ENCODE measurements around the gene ZNF729.

- PRO-cap: unidirectional peak, plus-strand start at chr19:21328959; unidirectional peak, plus-strand start at chr19:21328997; bidirectional peak, plus-strand start at chr19:21329098, minus-strand start at chr19:21329106
Measured at GRCh38 chr19:21328183-21329167, 735 bp downstream of the ZNF708 start.

DNA sequence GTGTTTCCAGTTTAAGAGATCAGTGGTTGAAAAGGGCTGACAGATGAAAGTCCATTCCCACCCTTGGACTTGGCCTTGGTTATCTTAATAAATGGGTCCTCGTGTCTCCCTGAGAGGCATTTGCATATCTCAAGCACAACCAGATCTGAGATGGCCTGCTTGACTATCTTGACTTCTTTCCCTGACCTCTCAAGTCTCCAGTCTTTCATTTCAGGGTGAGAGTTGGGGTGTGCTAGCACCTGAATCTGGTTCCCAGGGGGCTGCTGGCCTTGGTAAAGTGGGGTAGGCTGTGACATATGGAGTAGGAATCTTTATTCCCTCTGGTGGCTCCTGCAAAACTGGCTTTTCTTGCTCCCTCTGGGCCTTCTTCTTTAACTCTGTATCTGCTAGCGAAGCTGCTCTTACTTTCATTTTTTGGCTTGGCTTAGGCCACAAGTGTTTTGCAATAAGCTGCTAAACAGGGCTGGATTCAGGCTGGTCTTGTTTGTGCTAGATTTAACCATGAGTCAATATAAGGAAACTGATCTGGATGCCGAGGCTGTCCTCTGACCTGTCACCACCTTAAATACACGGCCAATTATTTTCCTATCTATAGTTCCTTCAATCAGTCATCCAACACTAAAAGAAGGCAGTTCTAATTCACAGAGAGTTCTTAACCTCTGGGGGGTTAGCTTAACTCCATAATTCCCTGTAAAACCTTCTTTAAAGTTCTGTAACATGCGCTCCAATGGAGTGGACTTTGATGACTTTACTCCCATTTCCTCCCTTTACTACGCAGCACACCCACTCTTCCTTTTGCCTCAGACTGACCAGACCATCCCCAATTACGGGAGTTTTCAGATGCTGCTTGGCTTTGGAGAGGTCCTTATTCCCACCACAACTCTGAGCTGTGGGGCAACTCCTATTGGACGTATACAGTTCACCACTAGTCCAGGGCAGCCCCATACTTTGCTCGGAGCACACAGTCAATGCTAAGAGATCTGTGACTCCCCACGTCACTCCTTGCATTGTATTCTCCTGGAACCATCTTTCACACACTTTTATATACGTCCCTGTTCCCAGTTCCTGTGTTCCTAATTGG is 42.5 kb downstream of the ZNF493 start:
- PRO-cap: no peak

GRCh38 chr19:21440858-21441467 is 44.0 kb downstream of the ZNF493 start:
- PRO-cap: no peak

- PRO-cap: no peak
Measured at GRCh38 chr19:21709193-21709629, 58.2 kb downstream of the ZNF100 start.

DNA sequence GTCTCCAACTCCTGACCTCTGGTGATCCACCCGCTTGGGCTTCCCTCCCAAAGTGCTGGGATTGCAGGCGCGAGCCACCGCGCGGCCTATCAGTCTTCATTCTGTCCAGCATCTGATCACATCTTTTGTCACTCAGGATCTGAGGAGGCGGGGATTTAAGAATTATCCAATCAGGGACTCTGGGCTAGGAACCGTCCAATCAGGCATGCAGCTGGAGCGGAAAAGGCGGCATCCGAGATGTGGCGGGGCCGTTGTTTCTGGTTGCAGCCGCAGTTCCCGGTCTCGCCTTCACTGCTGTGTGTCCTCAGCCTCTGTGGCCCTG is at the start of gene ZNF729:
Gene ZNF729 (plus strand): TSS at position 270 of the 322 bp plus-strand sequence.
- PRO-cap: no peak

- PRO-cap: no peak
Measured at GRCh38 chr19:22421751-22422200, 370 bp downstream of the ZNF98 start.

DNA sequence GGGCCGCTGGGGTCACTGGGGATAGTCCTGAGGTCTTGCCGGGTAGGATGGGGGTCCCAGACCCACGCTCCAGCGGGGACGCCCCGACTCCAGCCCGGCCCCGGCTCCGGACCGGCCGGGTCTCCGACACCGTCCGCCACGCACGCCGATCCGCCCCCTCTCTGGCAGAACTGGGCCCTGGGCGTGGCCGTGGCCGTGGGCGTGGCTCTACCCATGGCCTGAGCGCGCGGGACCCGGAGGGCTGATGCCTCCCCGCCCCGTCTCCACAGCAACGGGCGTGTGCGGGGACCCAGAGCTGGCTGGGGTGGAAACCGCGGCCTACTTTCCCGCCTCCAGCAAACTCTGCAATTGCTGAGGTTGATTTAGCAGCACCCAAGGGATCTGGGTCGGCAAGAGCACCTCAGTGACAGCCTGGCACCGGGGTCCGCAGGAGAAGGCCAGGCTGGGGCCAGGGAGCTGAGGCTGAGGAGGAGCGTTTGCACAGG is 96.0 kb upstream of the ZNF98 start:
- PRO-cap: no peak

DNA sequence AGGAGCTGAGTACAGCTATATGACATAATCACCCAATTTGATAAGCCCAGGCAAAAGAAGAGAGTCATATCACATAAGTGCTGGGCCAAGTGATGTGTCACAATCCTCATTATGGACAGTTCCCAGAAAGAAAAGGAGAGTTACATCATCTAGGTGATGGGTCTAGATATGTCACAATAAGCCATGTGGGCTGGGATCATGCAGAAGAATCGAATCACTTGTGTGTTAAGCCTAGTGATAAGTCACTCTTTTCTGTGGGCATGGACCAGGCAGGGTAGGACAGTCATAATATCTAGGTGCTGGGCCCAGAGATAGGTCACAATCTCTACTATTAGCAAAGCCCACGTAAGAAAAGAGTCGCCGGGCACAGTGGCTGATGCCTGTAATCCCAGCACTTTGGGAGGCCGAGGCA is 14.1 kb upstream of the ZNF724 start:
- PRO-cap: no peak

DNA sequence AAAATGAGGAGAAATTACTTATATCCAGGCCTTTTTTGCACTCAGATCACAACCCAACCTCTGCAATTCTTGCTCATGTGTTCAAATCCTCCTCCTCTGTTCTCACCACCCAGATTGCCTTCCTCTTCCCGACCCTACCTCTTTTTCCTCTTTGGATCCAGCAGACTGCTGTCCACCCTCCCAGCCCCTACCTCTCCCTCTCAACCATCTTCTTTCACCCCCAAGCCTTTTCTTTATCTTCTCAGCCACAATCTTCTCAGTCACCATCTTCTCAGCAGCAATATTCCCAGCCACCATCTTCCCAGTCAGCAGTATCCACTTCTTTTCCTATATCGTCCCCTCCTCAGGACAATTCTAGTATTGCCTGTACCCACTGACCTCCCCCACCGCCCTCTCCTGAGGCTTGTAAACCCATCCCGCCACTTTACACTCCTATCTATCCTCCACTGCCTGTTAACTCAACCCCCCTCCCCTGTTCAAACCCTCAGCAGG is 49.8 kb downstream of the ZNF91 start:
- PRO-cap: no peak

- PRO-cap: no peak
Measured at GRCh38 chr19:23393104-23393606, 2.1 kb downstream of the ZNF91 start.

- PRO-cap: no peak
Measured at GRCh38 chr19:23649808-23650288, 37.2 kb downstream of the ZNF675 start.

GRCh38 chr19:23917618-23918266 is 3.1 kb downstream of the ZNF726 start:
- PRO-cap: bidirectional peak, plus-strand start at chr19:23918129, minus-strand start at chr19:23917917; unidirectional peak, plus-strand start at chr19:23918129; unidirectional peak, plus-strand start at chr19:23918178

DNA sequence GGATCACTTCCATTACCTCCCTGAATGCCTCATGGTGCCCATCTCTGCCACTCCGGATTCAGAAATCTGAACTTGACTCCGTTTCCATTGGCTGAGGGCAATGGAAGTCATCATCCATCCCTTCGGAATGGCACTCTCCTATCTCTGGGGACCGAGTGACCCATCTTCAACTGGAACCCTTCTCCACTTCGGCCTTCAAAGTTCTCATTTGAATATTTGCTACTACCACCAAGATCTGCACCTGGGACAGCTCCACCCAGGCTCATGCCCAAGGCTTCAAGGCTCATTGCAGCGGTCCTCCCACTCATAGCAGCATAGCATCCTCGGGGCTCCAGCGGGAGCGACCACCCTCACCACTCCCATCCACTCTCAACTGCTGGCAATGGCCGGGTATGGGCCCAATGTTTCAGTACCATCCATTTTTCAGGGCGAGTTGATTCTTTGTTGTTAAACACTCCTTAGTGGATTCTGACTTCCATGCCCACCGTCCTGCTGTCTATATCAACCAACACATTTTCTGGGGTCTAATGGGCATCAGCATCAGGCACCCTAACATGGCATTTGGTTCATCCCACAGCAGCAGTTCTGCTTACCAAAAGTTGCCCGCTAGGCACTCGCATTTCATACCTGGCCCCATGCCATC is 85.8 kb upstream of the ZNF254 start:
- PRO-cap: no peak

- PRO-cap: no peak
Measured at GRCh38 chr19:24144562-24144952, 57.6 kb downstream of the ZNF254 start.

DNA sequence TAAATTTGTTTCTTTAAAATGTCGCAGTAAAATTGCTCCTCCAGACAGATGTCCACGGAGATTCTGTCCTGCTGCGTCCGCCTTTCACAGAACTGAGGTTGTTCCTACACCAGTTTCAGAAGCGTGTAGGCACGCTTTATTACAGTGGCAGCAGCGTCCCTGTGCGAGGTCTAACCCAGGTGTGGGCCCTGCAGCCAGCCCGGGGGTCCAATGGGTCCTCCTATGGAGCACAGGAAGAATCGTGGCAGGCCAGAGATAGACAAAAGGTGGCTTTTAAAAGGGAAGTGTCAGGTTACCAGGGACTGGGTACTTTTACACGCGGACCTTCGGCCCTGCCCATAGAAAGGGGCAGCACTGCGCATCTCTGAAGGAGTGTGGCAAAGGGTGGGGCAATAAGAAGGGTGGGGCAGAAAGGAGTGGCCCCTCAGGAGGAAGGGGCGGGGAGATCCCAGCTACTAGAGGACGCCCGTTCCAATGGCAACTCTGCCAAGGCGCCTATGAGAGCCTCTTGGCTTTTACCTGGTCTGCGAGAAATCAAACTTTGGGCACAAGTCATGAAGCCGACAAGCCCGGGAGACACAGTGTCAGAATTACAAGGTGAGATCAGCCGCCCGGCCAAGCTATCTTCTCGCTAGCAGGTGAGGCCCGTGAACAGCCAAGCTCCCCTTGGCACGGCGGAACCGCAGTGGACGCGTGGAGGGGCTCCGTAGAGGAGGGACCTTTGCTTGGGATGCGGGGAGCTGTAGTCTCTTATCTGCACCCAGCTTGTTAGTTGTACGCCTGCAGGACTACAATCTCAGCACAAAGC is 1419.7 kb downstream of the UQCRFS1 start:
- PRO-cap: bidirectional peak, plus-strand start at position 685 of the sequence, minus-strand start at position 340 of the sequence

- PRO-cap: no peak
Measured at GRCh38 chr19:27794178-27794879, 1418.6 kb downstream of the UQCRFS1 start.

DNA sequence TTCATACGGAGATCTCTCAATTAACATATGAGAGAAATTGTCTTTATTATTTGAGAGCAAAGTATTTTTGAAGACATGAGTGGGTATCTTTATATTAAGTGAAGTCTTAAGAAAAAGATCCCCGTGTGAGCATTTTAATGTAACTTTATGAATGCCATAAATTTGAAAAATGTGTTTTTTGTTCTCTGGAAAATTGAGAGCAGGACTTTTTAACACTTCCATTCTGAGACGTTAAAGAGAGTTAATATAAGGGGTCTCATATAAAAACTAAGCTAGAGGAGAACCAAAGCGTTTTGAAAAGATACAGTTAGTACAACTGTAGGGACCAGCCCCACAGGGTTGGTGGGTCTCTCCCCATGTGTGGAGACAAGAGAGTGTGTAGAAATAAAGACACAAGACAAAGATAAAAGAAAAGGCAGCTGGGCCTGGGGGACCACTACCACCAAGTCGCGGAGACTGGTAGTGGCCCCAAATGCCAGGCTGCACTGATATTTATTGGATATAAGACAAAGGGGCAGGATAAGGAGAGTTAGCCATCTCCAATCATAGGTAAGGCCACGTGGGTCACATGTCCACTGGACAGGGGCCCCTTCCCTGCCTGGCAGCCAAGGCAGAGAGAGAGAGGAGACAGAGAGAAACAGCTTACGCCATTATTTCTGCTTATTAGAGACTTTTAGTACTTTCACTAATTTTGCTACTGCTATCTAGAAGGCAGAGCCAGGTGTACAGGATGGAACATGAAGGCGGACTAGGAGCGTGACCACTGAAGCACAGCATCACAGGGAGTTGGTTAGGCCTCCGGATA is 1411.2 kb downstream of the UQCRFS1 start:
- PRO-cap: no peak

GRCh38 chr19:29201422-29201845 is 11.5 kb downstream of the UQCRFS1 start:
- PRO-cap: no peak

GRCh38 chr19:29524784-29525674 is 765 bp upstream of the VSTM2B start:
- PRO-cap: no peak

DNA sequence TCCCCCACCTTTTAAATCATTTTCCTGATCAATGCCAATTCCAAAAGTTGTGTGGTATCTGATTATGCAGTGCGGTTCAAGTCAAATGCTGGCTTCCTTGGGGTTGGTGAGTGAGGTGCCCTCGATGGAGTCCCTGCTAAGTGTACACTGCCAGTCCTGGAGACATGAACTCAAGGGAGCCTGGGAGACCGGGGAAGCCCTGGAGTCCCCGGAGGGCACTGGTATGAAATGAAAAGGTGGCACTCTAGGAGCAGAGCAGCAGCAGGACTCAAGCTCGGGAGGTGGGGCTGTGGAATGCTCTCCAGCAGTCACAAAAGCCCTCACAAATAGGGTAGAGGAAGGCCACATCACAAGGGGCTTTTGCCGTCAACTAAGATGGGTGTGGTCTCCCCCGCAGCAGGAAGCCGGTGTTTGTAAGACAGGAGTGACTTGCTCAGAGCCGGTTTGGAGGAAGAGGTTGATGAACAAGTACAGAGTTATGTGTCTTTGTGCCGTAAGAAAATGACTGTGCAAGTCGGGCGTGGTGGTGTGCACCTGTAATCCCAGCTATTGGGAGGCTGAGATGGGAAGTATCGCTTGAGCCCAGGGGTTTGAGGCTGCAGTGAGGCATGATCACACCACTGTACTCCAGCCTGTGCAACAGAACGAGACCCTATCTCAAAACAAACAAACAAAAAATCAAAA is 19.3 kb downstream of the CCNE1 start:
- PRO-cap: bidirectional peak, plus-strand start at position 414 of the sequence, minus-strand start at position 270 of the sequence

All from type B pancreatic cell (in vitro differentiated cells).